Liver (tissue), 9 donors: ENCODE data around the genes PCSK2, BFSP1, DZANK1 and SMIM26.

- PRO-cap, 5 experiments = no peak in any of the 5 experiments
- RAMPAGE, long total RNA, 2 experiments = no peak in any of the 2 experiments
Observed at GRCh38 chr20:17006497-17006958, 220.3 kb upstream of the PCSK2 start.

DNA sequence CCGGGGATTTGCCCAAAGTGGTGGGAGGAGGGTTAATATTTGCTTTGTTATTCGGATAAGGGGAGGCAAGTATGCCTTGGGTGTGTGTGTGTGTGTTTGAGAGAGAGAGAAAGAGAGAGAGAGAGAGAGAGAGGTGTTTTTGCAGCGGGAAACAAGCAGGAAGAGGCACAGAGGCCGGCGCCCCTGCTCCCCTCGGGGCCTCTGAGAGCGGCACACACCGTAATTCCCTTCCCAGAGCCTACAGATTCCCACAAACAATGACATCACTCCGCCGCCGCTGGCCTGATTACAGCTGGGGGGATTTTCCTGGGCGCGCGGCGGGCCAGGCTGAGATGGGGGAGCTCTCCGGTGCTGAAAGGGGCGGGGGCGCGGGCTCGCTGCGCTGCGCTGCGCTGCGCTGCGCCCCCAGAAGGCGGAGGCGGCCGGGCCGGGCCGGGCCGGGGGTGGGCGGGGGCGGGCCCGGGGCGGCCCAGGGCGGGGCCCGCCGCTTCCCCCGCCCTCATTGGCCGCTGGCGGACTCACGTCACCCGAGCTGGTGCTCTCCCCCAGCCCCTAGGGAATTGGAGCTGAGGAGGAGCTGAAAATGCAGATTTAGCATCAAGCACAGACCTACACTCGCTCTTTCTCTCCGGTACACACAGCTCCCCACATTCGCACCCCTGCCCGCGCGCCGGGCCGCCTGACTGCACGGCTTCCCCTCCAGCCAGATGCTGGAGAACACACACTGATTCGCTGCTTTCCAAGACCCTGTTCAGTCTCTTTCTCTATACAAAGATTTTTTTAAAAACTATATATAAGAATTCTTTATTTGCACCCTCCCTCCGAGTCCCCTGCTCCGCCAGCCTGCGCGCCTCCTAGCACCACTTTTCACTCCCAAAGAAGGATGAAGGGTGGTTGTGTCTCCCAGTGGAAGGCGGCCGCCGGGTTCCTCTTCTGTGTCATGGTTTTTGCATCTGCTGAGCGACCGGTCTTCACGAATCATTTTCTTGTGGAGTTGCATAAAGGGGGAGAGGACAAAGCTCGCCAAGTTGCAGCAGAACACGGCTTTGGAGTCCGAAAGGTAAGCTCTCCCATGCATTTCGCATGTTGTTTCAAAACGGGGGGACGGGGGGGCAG, at the start of gene PCSK2:
PCSK2 (plus strand) TSS at position 618 of the 1,116 bp plus-strand sequence.
- PRO-cap, 5 experiments = peak in 1 of 5 experiments; most common plus-strand start position 588 of the sequence (in 1)
- RAMPAGE, long total RNA, 2 experiments = no peak in any of the 2 experiments
- RRBS = 2% methylated on average over 19 of the region's 69 CpGs

DNA sequence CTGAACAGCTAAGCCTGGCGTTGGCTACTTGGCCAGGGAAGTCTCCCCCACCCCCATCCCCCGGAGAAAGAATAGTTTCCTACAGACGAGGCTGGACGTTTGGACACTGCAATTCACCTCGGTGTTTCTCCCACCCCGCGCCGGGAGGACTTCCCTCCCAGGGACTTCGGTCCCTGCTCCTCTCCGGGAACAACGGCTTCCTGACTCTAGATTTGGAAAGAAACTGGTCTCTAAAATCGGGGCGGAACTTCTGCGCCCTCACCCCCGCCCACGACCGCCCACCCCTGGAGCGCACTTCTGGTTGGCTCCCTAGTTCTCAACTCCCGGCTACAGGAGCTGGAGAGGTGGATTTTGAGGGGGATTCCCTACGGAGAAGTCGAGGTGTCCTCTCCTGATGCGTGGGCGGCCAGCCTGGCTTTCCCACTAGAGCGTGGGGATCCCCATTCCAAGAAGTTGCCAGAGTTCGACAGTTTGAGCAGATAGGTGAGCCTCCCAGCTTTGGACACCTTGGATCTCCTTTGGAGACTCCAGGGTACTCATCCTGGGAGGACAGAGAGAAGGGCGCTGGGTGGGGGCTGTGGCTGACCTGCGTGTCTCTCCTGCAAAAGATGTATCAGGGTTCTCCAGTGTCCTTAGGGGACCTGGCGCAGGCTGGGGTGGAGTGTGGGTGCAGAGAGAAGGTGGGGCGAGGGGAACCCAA, 1.1 kb downstream of the PCSK2 start:
- PRO-cap, 5 experiments = no peak in any of the 5 experiments
- RAMPAGE, long total RNA, 2 experiments = no peak in any of the 2 experiments
- RRBS = 3% methylated on average over 8 of the region's 29 CpGs

GRCh38 chr20:17504583-17505803, 26.2 kb downstream of the BFSP1 start:
- PRO-cap, 5 experiments = peak in 1 of 5 experiments; most common plus-strand start chr20:17505087 (in 1)
- RAMPAGE, long total RNA, 2 experiments = no peak in any of the 2 experiments
- RRBS = no CpG with 5 or more reads among the region's 41 CpGs

GRCh38 chr20:17530563-17531969, at the start of gene BFSP1:
TSS of gene BFSP1 (minus strand) at chr20:17531379.
- PRO-cap, 5 experiments = peak in 1 of 5 experiments; most common plus-strand start chr20:17531222 (in 1)
- RAMPAGE, long total RNA, 2 experiments = no peak in any of the 2 experiments
- RRBS = 1% methylated on average over 72 of the region's 116 CpGs

DNA sequence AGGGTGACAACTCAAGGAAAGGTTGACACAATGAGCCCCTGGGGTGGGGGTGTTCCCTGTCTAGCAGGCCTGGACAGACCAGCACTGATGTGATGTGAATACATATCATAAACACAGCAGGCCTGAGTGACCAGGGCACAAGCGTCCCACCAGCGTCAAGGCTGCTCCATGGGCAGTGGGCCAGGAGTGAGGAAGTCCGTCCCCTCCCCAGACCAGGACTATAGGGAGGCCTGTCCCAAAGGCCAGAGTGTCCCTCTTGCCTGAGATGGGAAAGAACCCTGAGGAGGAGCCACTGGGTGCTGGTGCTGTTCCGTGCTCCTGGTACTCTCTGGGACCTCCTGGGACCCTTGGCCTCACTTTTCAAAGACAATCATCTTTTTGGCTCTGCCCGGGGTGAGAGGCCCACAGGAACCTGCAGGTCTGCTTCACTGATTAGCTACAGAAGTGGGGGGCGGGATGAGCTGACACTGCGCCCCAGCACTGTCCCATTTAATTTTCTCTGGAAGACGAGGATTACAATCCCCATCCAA, 44.6 kb downstream of the RRBP1 start:
- PRO-cap, 5 experiments = no peak in any of the 5 experiments
- RAMPAGE, long total RNA, 2 experiments = no peak in any of the 2 experiments
- RRBS = no CpG with 5 or more reads among the region's 8 CpGs

DNA sequence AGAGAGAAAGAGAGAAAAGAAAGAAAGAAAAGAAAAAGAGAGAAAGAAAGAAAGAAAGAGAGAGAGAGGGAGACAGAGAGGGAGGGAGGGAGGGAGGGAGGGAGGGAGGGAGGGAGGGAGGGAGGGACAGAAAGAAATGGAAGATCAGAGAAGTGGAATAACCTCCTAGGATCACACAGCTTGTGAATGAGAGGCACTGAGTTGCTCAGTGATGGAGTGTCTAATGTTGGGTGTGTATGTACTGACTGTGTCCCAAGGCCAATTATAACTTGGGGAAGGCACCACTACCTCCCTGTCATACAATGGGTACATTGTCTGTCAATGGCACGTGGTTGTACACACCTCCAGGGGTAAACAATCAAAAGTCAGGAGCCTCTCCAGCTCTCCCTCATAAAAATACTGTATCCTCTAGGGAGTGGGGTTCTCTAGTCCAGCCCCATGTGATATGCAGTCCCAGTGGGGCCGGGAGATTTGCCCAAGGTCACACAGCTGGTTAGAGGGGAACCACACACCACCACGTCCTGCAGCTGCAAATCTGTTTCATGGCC, 112.6 kb downstream of the SNX5 start:
- PRO-cap, 5 experiments = no peak in any of the 5 experiments
- RAMPAGE, long total RNA, 2 experiments = no peak in any of the 2 experiments
- RRBS = no CpG with 5 or more reads among the region's 3 CpGs

DNA sequence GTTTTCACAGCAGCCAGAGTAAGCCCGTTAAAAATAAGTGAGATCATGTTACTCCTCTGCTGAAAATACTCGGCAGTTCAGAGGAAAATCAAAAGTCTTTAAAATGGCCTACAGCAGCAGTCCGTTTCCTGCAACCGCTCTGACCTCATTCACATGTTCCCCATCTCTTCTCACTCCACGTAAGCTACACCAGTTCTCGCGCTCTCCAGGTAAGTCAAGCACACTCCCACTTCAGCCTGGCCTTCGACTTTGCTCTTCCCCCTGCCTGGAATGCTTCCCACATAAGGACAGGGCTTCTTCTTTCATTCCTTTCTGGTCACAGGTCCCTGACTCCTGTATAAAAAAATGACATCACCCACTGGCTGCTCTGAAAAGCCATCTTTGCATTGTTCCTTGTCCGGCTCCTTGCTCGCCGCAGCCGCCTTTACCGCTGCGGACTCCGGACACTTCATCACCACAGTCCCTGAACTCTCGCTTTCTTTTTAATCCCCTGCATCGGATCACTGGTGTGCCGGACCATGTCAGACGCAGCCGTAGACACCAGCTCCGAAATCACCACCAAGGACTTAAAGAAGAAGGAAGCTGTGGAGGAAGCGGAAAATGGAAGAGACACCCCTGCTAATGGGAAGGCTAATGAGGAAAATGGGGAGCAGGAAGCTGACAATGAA, 42.8 kb downstream of the MGME1 start:
- PRO-cap, 5 experiments = no peak in any of the 5 experiments
- RAMPAGE, long total RNA, 2 experiments = no peak in any of the 2 experiments
- RRBS = 99% methylated on average over 10 of the region's 22 CpGs

DNA sequence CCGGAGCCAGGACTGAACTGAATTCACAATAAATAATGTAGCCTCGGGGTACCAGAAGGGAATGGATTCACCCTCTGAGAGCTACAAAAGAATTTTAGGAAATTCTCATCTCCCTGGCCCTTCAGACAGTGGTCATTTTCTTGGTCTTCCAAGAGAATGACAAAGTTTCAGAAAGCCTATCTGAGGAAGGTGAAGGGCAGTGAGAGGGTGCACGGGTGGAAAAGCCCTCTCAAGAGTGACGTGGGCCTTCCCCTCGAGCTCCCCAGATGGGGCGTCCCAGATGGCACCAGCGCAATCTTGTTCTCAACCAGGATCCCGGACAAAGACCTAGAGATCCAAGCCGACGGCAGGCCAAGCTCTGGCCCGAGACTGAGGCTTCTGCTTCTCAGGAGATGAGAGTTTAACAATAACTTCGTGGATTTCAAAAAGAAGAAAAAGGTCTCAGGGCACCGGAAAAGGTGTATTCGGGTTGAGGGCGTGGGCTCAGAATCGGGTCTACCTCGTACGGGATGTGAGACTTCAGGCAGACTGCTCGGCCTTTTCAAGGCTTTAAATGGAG, 797 bp upstream of the ZNF133 start:
- PRO-cap, 5 experiments = no peak in any of the 5 experiments
- RAMPAGE, long total RNA, 2 experiments = no peak in any of the 2 experiments
- RRBS = no CpG with 5 or more reads among the region's 19 CpGs

- PRO-cap, 5 experiments = peak in 5 of 5 experiments; most common plus-strand start chr20:18467129 (in 4); most common minus-strand start chr20:18466774 (in 3)
- RAMPAGE, long total RNA, 2 experiments = start-site peak on the minus strand in 1 of 2 experiments, at chr20:18467024-18467039 at its widest, 21 reads per replicate
- RRBS = under 1% methylated on average over 16 of the region's 41 CpGs
Observed at GRCh38 chr20:18466447-18467249, at the start of gene DZANK1. TSS of gene DZANK1 (minus strand) at chr20:18467030.

GRCh38 chr20:18493953-18494359, 3.1 kb downstream of the RBBP9 start:
- PRO-cap, 5 experiments = no peak in any of the 5 experiments
- RAMPAGE, long total RNA, 2 experiments = no peak in any of the 2 experiments
- RRBS = no CpG with 5 or more reads among the region's 5 CpGs

DNA sequence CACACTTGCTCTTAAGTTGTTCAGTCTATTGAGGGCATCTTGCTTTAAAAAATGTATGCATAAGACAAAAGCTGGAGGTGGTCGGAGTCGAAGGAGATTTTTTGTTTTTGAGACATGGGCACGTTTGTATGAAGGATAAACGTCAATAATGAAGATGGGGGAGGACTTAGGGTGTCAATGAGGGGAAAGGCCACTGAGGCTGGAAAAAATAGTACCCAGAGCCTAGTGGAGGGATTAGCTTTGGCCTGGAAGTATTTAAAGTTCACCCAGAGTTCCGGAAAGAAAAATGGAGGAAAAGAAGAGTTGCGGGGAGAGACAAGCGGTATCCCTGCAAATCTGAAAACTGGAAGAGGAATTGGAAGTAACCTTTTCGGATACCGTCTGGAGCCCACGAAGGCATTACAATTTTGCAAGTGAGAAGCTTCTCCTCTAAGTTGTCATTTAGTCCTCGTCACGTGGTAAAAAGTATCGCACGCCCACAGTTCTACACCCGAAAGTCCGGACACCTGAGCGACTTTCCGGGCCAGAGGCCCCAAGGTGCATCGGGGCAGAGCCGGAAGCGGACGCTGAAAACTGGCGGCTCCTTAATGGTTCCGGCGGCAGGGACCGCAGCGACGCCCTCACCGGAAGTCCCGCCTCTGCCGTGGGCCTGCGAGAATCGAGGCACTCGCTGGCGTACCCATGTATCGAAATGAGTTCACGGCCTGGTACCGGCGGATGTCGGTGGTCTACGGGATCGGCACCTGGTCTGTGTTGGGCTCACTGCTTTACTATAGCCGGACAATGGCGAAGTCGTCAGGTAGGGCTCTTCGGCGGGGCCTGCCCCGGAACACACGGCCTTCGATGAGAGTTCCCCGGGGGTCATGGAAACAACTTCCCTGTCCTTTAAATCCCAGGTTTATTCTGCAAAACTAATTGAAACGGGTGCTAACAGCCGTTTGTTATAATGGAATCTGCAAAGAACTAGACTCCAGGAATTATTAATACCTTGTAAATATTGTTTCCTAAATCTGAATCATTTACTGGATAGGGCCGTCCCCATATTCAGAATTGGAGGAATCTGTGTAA, at the start of gene SMIM26:
SMIM26 (plus strand) TSS at position 635 of the 1,068 bp plus-strand sequence.
- PRO-cap, 5 experiments = peak in 5 of 5 experiments; most common plus-strand start position 637 of the sequence (in 4); most common minus-strand start position 534 of the sequence (in 4)
- RAMPAGE, long total RNA, 2 experiments = start-site peak on the plus strand in 2 of 2 experiments, centred at positions 647 to 650 of the sequence, 1,367 to 2,131 reads per replicate
- RRBS = 1% methylated on average over 17 of the region's 54 CpGs

- PRO-cap, 5 experiments = no peak in any of the 5 experiments
- RAMPAGE, long total RNA, 2 experiments = no peak in any of the 2 experiments
Observed at GRCh38 chr20:18739530-18739792, 74.1 kb upstream of the SCP2D1 start.

DNA sequence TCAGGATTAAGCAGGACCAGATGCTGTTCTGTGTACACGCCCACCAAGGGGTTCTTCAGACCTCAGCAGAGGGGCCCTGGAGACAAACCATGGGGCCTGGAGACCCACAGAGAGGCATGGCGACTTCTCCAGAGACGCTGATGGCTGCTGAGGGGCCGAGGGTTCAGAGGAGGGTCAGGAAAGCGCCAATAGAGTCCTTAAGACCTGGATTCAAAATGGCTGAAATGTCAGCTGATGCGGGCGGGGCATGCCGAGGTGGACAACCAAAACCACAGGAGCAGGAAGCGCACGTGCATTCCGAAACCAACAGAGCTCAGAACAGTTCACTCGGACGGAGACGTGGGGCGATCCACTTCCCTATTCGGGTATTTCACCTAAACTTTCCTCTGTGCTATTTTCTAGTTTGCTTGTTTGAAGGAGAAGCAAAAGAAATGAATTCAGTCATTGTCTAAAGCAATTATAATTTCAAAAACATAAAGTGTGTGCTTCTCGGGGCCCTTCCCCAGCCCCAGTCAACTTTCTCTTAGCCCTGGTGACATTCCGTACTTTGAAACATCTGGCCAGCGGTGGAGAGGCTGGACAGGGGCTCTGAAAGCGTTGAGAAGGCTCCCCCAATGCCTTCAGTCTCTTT, 99.8 kb upstream of the RIN2 start:
- PRO-cap, 5 experiments = no peak in any of the 5 experiments
- RAMPAGE, long total RNA, 2 experiments = no peak in any of the 2 experiments
- RRBS = no CpG with 5 or more reads among the region's 20 CpGs

DNA sequence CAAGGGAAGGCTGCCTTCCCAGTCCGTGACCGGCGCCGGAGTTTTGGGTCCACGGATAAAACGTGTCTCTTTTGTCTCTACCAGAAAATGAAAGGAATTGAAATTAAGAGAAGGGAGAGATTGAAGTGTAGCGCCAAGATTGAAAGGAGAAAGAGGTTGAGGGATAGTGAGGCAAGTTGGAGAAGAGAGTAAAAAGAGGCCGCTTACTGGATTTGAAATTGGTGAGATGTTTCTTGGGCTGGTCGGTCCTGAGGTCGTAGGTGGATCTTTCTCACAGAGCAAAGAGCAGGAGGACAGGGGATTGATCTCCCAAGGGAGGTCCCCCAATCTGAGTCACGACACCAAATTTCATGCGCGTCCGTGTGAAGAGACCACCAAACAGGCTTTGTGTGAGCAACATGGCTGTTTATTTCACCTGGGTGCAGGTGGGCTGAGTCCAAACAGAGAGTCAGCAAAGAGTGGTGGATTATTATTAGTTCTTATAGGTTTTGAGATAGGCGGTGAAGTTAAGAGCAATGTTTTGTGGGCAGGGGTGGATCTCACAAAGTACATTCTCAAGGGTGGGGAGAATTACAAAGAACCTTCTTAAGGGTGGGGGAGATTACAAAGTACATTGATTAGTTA, 1.9 kb upstream of the RIN2 start:
- PRO-cap, 5 experiments = no peak in any of the 5 experiments
- RAMPAGE, long total RNA, 2 experiments = no peak in any of the 2 experiments
- RRBS = no CpG with 5 or more reads among the region's 15 CpGs

- PRO-cap, 5 experiments = no peak in any of the 5 experiments
- RAMPAGE, long total RNA, 2 experiments = no peak in any of the 2 experiments
- RRBS = no CpG with 5 or more reads among the region's 7 CpGs
Observed at GRCh38 chr20:19786205-19786790, 28.2 kb downstream of the RIN2 start.

DNA sequence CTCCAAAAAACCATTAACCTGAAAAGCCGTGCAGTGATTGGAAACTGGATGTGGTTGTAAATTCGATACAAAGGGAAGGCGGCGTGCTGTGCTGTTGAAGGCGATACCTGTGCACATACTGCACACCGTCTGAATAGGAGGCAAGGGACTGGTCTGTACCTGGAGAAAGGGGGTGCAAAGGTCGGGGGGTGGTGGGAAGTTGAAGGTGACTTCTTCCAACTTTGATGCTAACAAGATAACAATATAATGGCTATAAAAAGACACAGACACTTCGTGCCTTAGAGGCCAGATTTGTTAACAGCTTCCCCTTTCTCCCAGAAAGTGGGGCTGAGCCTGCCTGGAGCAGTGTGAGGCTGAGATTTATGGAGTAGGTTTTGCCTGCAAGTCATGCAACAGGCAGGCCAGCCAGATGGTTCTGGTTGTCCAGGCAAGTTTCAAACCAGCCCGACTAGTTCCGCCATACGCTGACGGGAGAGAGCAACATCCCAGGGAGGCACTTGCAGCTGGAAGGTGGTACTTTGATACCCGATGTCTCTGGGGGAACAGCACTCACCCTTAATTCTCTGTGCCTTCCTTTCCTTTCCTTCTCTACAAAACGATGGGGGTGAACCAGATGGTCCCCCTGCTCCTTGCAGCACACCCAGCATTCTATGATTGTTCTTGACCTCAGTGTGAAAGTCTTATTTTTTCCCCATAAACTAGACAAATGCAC, 81.4 kb upstream of the NAA20 start:
- PRO-cap, 5 experiments = no peak in any of the 5 experiments
- RAMPAGE, long total RNA, 2 experiments = no peak in any of the 2 experiments
- RRBS = no CpG with 5 or more reads among the region's 14 CpGs

GRCh38 chr20:19940607-19941730, 76.2 kb upstream of the NAA20 start:
- PRO-cap, 5 experiments = no peak in any of the 5 experiments
- RAMPAGE, long total RNA, 2 experiments = no peak in any of the 2 experiments
- RRBS = no CpG with 5 or more reads among the region's 9 CpGs

- PRO-cap, 5 experiments = no peak in any of the 5 experiments
- RAMPAGE, long total RNA, 2 experiments = no peak in any of the 2 experiments
- RRBS = no CpG with 5 or more reads among the region's 4 CpGs
Observed at GRCh38 chr20:19944681-19945533, 72.3 kb upstream of the NAA20 start.

- PRO-cap, 5 experiments = no peak in any of the 5 experiments
- RAMPAGE, long total RNA, 2 experiments = no peak in any of the 2 experiments
- RRBS = no CpG with 5 or more reads among the region's 6 CpGs
Observed at GRCh38 chr20:20018003-20018309, 794 bp downstream of the NAA20 start.